Esophagus squamous epithelium (tissue), 4 donors: ENCODE measurements around the genes PLSCR2, ZIC4 and TM4SF1.

DNA sequence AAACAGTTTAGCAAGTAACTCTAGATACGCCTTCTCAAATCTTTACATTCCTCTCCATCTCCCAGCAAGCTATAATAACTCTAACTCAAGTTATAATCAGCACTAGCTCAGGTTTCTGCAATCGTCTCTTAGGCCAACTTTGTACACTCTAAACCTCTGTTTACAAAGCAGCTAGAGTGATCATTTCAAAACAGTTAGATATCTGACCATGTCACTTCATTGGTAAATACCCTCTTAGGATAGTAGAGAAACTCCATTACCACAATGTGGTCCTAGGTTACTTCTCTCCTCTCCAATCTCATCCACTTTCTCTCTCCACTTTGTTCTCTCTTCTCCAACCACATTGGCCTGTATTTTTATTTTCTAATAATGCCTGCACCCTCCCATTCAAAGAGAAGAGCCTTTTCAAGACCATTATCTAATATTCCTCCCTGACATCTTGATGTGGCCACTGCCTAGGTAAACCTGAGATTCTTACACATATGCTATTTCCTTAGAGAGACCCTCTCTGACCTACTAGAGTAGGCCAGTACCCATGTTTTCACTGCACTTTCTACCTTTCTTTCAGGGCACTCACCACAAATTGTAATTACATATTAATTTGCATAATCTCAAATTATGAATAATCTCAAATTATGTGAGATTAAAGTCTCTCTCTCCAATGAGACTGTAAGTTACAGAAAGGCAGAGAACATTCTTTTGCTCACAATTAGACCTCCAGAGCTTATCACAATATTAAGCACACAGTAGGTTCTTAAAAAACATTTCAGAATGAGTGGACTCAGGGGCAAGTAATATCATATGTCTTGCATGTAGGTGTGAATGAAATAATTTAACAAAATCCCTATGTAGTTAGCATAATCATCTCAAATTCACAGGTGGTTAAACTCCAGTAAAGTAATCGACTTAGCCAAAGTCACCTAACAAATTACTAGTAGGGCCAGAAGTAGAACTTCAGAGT is 30.9 kb downstream of the PLOD2 start:
- PRO-cap = no peak
- RAMPAGE, long total RNA, 4 experiments = no peak in any of the 4 experiments

DNA sequence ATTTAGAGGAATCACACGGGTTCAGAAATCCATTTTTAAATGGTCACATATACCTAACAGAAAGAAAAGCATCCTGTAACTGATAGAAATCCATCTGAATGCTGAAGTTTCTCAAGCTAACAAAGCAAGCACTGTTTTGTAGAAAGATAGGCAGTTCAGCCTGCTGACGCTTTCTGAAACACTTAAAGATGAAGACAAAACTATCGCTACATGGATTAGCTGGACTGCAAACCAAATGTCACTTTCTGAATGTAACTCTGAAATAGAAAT is 1.4 kb downstream of the PLOD2 start:
- PRO-cap = no peak
- RAMPAGE, long total RNA, 4 experiments = no peak in any of the 4 experiments

DNA sequence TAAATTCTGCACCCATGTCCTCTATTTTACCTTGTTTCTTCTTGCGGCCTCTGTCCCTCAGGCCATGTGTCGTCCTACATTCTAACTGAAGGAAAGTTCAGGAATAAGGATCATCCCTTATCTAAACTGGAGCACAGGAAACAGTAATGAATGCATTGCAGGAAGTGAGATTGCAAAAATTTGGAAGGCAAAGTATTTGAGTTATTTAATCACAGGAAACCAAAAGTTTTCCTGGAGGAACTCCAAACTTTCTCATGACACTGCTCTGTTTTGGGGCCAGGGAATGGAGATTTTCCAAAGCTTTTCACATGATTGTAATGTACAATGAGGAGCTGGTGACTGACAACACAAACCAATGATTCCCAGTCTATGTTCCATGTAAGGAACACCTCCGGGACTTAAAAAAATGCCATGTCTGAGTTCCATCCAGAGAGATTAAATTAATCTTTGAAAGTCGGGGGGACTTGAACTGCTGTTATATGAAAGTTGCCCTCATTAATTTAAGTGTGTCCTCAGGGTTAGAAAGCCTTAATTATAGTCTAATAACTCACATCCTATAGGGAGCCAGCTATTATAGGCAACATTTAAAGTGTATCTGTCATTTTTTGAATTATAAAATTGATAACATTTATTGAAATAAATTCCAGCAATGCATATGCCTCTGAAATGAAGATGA is 57.9 kb upstream of the PLSCR4 start:
- PRO-cap = unidirectional peak, minus-strand start at position 87 of the sequence
- RAMPAGE, long total RNA, 4 experiments = no peak in any of the 4 experiments

- PRO-cap = bidirectional peak, plus-strand start at chr3:146469462, minus-strand start at chr3:146469381; unidirectional peak, minus-strand start at chr3:146469914; unidirectional peak, minus-strand start at chr3:146469949
- RAMPAGE, long total RNA, 4 experiments = start-site peak on the minus strand in 1 of 4 experiments, at chr3:146469564-146469577 at its widest, 7 reads per replicate
Observed at GRCh38 chr3:146469009-146470314, at the start of gene PLSCR2. TSS of gene PLSCR2 (minus strand) at chr3:146469561.

GRCh38 chr3:146542940-146543362 is 1.5 kb downstream of the PLSCR1 start:
- PRO-cap = no peak
- RAMPAGE, long total RNA, 4 experiments = no peak in any of the 4 experiments

DNA sequence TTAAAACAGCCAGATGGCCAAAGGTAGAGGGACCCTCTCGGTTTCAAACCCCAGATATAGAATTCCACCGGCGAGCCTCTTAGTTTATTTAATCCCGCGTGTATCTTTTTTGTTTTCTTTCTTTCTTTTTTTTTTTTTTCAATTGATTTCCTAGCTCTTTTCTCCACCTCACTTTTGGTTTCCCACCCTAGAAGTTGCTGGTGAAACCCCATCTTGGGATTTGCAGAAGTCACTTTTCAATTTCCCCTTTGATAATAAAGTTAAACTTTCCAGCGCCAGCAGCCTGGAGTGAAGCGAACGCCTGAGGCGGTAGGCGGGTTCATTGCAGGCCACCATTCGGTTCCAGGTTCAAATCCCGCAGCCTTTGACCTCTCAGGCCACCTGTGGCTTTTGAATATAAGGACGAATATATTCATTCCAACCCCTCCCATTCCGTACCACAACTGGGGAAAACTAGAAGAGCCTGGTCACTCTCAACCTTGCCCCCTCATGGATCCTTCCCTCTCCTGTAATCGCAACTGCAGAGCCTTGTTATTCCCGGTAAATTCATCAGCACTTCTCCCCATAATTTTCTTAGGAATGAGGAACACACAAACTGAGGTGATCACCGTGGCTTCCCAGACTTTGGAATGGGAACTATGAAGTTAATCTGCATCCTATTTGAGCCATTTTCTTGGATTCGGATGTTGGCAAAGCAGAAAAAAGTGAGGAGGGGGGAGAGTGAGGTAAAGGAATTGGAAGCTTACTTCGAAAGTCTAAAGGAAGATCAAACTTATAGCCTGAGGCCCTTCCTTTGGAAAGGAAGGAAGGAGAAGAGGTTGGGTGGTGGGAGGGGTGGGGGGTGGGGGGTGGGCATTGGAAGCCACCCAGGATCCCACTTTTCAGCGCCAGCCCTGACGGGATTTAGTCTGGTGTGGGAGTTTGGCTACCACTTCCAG is 35.2 kb downstream of the ZIC4 start:
- PRO-cap = no peak
- RAMPAGE, long total RNA, 4 experiments = no peak in any of the 4 experiments

DNA sequence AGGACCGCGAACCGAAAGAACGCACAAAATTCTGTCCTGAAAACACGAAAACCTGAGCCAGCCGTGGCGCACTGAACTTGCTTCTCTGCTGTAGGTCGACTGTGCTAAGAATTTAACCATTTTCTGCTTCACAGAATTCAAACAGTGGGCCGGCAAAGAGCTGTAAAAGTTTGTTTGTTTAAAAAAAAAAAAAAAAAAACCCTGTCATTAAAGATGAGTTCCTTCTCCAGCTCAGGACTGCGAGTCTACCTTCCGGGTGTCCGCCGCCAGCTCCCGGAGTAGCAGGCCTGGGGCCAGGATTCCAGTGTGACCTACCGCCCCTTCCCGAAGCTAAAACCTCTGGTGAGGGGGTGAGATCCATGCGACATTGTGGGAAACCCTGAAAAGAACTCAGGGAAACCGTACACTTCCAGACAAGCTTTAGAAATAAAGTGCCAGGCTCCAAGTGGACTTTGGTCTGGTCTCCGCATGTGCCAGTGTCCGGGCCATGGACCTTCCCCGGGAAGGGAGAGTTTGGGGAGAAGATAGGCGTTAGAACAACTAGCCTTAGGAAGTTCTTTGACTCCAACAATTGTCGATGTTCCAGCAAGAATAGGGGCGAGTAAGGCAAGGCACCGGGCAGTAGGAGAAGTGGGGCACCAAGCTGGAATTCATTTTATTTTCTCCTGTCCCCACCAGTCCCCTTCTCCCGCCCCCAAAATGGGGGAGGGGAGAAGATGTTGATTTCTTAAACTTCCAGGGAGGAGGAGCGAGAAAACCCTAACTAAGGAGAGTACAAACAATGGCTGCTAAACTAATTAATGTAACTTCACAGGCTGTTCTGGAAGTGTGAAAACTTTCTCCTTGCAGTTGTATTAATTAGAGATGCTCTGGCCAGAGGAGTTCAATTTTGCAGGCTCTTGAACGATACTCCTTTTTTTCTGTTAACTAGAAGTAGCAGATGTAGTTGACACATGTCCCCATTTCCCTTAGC is 11.8 kb downstream of the ZIC4 start:
- PRO-cap = no peak
- RAMPAGE, long total RNA, 4 experiments = no peak in any of the 4 experiments

DNA sequence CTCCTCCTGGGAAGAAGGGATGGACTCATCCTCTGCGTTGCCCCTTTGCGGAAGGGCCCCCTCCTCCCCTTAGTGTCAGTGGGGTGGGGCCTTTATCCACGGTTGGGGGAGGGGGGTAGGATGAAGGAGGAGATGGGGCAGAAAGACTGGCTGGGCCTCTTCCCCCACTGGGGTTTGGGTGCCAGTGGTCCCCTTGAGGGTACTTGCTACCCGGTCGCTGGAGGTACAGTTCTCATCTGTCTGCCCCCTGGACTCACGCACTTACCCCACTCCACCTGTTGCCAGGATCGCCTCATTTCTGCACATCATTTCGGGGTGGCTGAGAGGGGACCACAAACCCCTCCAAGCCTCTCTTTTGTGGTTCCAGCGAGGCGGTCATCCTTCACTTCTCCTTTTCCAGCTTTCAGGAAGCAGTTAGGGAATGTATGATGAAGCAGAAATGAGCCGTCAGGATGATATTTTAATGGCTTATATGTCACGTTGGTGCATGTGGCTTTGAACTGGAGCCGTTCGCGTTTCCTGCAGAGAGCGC is at the start of gene ZIC4:
TSS of gene ZIC4 (minus strand) at position 446 of the 532 bp plus-strand sequence.
- PRO-cap = no peak
- RAMPAGE, long total RNA, 4 experiments = no peak in any of the 4 experiments

- PRO-cap = no peak
- RAMPAGE, long total RNA, 4 experiments = no peak in any of the 4 experiments
Observed at GRCh38 chr3:147681091-147681540, 272.0 kb downstream of the ZIC1 start.

- PRO-cap = no peak
- RAMPAGE, long total RNA, 4 experiments = no peak in any of the 4 experiments
Observed at GRCh38 chr3:148157064-148157435, 540.7 kb upstream of the AGTR1 start.

GRCh38 chr3:148216526-148216826 is 481.2 kb upstream of the AGTR1 start:
- PRO-cap = no peak
- RAMPAGE, long total RNA, 4 experiments = no peak in any of the 4 experiments

DNA sequence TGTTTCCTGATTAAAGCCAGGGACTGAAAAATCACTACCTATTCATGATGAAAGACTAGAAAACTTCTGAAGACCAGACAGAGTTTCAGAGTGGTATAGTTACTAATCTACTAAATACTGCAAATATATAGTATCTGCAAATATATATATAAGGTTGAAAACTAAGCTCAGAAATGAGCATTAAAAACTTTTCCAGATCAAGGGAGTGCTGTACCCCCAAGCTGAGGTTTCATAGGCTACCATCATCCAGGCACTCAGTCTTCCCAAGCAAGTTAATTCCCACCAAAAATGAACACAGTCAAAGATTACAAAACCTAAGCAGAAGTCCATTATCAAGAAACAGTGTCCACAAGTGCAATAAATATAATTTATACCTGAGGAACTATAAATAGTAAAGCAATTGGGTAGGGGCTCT is 37.4 kb downstream of the AGTR1 start:
- PRO-cap = no peak
- RAMPAGE, long total RNA, 4 experiments = no peak in any of the 4 experiments

DNA sequence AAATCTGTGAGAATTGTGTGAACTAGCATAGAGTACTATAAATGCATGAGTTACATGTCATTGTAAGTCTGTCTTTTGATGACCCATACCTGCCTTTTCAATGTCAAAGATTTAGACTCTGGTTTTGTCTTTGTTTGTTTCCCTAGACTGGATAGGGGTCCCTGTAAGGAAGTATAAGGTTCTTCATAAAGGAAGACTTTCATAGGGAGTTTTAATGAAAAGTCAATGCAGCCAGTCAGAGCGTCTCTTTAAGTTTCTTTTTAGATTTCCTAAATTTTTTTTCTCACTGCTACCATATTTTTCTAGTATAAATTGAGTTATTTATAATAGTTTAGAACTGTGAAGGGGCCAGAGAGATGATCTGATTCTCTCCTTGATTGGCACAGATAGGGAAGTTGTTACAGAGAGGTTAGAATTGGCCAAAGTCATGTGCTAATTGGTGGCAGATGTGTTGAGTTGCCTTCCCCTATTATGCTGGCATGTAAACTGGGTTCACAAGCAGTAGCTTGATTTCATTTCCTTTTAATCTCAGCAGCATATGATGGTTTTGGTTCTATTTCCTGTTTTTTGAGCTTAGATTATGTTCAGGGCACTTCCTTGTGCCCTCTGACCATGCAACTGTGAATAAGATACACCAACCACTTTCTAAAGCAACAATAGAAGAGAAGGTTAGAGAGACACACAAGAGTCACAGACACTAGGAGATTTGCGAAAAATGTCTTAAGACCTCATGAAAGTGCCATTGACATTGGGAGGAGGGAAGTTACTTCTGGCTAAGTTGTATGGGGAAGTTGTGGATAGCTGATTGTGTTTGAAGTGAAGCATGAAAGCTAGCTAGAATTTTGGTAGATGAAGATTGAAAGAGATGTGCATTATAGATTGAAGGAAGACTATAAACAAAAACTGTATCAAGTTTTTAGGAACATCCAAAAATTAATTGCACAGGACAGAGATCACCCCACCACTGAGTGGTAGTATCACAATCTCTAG is 16.5 kb downstream of the HPS3 start:
- PRO-cap = unidirectional peak, plus-strand start at position 656 of the sequence
- RAMPAGE, long total RNA, 4 experiments = no peak in any of the 4 experiments

GRCh38 chr3:149200517-149200719 is 21.2 kb downstream of the CP start:
- PRO-cap = no peak
- RAMPAGE, long total RNA, 4 experiments = no peak in any of the 4 experiments

GRCh38 chr3:149218945-149219498 is 2.6 kb downstream of the CP start:
- PRO-cap = no peak
- RAMPAGE, long total RNA, 4 experiments = no peak in any of the 4 experiments

- PRO-cap = no peak
- RAMPAGE, long total RNA, 4 experiments = no peak in any of the 4 experiments
Observed at GRCh38 chr3:149243373-149243863, 21.8 kb upstream of the CP start.

GRCh38 chr3:149377340-149378456 is at the start of gene TM4SF1:
TSS of gene TM4SF1 (minus strand) at chr3:149377649.
- PRO-cap = bidirectional peak, plus-strand start at chr3:149377863, minus-strand start at chr3:149377648; bidirectional peak, plus-strand start at chr3:149377939, minus-strand start at chr3:149377961; bidirectional peak, plus-strand start at chr3:149378152, minus-strand start at chr3:149378040
- RAMPAGE, long total RNA, 4 experiments = start-site peak on the plus strand in 1 of 4 experiments, at chr3:149377812-149377869 at its widest, 8 reads per replicate; start-site peak on the minus strand in 4 of 4 experiments, at chr3:149377639-149377779 at its widest, 638 to 2,539 reads per replicate

DNA sequence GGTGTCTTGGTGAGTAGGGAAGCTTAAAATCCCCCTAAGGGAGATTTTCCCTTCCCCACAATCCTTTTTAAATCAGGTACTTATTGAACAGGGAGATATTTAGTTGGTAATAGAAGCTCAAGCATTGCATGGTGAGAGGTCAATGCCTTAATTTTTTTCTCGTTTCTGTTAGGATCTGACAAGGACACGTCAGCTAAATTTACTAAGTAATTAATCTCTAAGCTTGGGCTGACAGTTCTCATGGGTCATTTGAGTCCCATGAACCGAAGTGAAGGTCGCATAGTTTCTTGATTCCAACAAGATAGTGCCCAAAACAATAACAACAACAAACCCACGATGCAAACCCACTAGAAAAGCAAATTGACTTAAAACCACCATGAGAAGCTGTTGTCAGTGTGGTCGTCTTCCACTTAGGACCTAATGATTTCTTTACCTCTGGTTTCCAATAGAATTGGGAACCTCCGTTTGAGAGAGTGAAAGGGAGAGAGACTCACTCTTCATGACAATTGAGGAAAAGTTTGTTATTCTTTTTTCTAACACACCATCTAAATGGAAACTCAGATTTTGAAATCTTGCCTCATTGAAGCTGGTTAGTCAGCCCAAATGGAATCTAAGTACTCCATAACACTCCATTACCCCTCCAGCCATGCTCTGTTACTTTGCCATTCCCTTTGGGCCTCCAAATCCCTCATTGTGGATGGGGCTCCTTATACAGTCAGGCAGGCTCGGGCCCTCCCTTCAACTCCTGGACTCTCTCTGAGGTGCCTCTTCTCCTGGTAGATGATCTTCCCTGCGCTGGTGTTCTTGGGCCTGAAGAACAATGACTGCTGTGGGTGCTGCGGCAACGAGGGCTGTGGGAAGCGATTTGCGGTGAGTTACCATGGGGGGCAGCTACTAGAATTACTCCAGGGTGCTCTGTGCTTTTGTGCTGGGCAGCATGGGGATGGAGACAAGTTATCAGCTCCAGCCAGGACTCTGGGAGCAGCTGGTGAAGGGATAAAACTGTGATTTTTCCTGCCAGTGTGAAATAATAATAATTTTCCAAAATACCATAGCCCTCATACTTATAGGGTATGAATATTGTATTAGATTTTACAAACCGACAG is 899 bp downstream of the TM4SF4 start:
- PRO-cap = no peak
- RAMPAGE, long total RNA, 4 experiments = no peak in any of the 4 experiments

- PRO-cap = unidirectional peak, plus-strand start at chr3:149555151
- RAMPAGE, long total RNA, 4 experiments = no peak in any of the 4 experiments
Observed at GRCh38 chr3:149554585-149555237, 80.2 kb downstream of the TM4SF4 start.

DNA sequence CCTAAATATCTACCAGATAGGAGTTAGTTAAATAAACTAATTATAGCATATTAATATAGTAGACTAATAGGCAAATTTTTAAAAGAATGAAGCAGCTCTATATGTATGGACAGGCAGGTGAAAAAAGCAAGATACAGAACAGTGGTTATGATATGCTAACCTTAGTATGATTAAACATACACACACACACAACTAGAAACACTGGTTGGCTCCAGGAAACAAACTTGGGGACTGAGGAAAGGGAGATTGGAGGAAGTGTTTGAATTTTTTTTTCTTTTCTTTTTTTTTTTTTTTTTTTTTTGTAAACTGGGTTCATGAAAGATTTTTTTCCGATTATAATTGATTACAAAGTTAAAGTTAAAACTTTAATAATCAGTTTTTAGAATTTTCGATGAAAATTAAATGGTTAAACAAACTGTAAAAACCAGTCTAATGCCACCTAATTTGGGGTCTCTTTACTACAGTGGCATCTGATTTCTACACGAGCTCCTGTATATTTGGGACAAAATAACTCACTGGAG is 86.8 kb downstream of the WWTR1 start:
- PRO-cap = unidirectional peak, minus-strand start at position 225 of the sequence
- RAMPAGE, long total RNA, 4 experiments = no peak in any of the 4 experiments